Hair follicle dermal papilla cell (primary cell): ENCODE results near the gene ATG2B.

DNA sequence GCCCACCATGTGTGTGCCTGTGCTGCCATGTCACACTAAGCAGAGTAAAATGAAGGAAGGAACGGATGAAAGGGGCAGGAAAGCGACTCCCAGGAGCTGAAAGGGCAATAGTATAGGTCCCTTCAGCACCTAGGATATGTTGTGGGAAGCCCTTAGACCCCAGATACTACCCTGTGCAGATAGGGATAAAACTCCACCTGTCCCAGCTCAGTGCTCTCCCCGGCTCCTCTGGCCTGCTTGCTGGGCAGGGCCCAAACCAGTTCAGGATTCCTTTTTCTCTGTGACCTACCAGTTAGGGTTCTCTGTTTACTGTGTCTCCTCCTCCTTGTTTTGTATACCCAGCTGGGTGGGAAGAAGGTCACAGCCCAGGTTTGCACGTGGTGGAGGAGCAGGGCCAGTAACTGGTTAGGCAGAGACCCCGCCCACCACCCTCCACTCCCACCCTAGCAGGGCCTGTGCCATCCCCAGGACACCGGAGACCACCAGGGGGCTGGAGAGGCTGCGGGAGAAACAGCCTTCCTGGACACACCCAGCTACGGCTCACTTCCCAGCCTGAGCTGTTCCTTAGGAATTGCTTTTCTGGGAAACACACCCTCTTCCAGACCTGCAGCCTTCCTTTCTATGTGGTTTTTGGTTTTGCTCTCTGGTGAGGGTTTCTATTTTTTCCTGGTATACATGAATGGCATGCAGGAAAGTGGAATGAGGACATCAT, 21.0 kb downstream of the BDKRB2 start:
- CAGE, long polyA plus RNA: no peak

DNA sequence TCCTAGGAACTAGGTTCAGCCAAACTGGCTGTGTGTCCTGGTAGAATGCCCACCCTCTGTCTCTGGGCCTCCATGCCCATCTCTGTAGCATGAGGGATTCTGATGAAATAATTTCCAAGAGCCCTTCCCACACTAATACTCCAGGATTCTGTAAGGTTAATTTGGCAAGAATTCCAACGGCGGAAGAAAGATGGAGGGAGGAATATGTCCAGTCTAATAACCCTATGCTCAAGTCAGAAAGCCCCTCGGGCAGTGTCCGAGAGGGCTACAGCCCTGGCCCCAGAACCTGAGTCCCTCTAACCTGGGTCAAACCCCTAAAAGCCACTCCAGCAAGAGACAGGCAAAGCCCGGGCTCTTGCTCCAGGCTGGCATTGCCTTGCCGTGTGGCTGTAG, 22.1 kb downstream of the BDKRB2 start:
- CAGE, long polyA plus RNA: no peak

DNA sequence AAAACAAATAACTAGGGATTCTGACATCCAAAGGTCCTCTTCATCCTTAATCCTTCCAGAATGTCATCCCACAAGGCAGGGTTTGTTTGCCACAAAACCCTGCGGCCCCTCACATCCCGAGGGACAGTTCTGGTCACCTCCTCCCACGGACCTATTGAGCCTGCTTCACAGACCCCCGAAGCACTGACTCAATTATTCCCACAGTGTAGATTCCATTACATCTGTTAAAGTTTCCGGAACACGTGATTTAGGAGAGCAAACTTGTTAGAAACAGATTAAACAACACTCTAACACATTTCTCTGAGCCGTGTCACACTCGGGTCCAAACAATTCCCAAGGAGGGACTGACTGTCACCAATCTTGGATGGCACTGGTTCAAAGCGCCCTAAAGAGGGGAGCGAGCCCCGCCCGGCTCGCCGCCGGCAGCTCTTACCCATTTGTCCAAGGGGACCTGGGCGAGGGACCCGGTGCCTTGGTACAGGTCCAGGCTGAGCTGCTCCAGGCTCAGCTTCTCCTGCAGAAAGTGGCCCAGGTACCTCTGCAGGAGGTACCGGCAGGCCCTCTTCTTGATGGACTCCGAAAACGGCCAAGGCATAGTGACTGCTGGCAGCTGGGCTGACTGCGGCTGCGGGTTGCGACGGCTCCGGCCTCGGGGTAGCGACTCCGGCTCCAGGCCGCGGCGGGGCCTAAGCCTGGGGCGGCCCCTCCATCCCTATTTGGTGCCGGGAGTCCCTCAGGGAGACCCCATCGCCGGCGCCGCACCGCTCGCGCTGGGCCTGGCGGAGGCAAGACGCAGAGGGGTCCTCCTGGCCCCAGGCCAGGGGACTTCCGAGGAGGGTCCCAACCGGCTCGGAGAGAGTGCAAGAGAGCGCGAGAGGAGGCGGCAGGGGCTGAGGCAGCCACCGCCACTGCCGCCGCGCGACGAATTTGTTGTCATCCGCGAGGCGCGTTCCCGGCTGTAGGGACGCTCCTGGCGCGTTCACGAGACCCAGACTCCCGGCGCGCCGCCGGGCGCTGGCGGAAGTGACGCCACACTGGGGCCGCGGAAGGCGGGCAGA, at the start of gene ATG2B:
ATG2B (minus strand) TSS at position 960 of the 1,058 bp plus-strand sequence.
- CAGE, long polyA plus RNA: no peak

DNA sequence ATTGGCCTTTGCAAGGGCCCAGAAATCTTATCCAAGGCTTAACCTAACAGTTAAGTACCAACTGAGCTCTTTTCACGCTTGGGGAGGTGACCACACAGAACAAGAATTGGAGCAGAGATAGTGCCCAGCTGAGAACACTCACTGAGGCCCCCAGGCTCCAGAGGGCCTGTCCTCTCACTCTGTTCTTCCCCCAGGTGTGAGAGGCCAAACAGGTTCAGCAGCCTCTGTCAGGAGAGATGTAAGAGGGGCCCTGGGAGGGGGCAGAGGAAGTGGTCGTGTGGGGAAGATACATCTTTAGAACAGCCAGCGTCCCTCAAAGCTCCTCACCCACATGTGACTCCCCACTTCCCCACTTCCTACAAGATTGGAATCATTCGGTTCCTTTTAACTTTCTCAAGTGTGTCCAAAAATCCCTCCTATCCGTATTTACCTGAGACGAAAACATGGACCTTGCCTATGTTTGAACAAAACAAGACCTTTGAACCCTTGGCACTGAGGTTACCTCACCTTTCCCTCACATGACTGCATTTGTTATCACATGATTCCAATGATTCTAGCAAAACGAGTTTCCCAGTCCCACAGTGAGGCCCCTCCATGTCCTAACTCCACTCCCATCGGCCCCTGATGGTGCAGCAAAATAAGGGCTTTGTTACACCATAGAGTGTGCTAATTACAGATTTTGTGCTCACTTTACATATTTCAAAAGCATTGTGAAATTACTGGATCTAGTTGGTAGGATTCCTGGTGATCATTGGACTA, 40.1 kb upstream of the PAPOLA start:
- CAGE, long polyA plus RNA: no peak

- CAGE, long polyA plus RNA: no peak
Measured at GRCh38 chr14:96573435-96574076, 71.4 kb downstream of the PAPOLA start.

DNA sequence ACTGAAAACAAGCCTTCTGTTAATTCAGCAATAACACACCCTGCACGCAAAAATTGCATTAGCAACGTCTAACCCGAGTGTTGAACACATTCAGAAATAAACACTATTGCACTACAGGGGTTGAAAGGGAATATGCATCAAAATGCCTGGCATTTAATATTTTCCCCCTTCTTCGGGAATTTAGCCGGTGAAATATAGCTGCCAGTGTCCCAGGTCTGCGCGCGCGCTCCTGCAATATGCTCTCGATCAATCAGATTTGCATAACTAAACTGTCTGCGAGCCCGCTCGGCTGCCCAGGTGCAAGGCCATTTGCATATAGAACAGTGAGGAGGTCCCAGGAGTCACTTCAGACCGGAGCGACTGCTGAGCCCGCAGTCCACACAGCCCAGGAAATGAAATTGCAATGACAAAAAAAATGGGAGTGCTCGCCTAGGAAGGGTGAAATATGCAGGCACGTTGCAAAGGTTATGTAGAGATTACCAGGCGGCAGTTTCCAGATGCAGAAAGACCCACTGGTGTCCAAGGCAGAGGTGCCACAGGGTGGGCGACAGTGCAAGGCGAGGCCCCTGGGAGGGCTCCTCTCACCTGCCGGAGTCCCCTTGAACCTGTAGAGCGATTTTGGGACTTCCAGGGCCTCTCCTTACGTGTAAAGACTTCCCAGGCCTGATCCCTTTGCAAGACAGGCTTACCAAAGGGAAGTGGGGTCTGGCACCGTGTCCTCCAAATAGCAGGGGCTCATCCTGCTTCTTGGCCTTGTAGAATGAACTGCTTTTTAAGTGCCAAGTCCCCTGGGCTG, 228.6 kb downstream of the VRK1 start:
- CAGE, long polyA plus RNA: no peak

- CAGE, long polyA plus RNA: no peak
Measured at GRCh38 chr14:98189405-98190042, 1082.5 kb downstream of the BCL11B start.

DNA sequence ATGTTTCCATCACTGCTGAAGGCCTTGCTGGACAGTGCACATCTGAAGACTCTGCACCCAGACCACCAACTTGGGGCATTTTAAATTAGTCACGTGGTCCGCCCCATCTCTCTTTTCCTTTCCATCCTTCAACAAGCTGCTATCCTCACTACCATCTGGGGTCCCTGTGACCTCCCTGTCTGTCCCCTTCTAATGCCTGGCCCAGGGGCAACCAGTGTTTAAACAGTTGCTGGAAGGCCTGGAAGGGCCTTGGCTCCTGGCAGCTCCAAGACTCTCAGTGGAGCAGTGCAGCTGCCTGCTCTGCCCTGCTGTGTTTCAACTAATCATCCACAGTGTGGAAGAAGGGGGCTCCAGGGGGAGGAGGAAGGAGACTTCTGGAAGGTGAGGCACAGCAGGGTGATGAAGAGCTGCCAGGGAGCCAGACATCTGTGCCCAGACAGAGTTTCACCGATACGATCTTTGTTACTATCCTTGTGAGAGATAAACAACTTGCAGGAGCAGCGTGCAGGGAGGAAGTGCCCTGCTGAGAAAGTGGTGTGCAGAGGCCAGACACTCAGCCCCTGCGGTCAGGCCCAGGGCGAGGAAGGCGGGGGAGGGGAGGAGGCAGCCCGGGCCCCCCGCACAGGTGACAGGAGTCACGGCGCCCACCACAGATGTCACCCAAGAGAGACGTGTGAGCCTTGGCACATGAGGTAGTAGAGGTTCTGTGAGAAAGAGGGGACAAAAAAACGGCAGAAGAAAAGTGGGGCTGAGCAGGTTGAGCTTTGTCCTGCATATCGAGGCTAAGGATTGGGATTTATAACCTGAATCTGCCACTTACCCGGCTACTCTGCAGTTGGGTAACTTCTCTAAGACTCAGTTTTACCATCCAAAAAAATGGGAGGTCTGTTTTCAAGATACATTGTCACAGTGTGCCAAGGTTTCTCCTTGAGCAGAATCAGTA, 1061.8 kb downstream of the BCL11B start:
- CAGE, long polyA plus RNA: no peak

DNA sequence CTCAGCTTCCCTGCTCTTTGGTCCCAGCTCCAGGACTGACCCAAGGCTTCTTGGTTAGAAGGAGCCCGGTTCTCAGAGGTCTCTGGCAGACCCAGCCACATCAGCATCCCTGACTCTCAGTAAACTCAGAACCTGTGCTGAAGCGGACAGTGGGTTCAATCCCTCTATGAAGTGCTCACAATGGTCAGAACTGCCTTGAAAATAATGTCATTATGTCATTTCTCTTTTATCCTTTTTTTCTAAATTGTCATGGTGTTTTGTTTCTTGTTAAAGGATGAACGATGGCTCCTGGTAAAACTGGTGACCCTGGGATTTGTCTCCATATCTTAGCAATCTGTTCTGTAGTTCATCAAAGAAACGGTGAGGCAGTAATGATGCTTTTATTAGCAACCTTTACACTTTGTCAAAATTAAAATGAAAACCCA, 426.9 kb downstream of the BCL11B start:
- CAGE, long polyA plus RNA: no peak

DNA sequence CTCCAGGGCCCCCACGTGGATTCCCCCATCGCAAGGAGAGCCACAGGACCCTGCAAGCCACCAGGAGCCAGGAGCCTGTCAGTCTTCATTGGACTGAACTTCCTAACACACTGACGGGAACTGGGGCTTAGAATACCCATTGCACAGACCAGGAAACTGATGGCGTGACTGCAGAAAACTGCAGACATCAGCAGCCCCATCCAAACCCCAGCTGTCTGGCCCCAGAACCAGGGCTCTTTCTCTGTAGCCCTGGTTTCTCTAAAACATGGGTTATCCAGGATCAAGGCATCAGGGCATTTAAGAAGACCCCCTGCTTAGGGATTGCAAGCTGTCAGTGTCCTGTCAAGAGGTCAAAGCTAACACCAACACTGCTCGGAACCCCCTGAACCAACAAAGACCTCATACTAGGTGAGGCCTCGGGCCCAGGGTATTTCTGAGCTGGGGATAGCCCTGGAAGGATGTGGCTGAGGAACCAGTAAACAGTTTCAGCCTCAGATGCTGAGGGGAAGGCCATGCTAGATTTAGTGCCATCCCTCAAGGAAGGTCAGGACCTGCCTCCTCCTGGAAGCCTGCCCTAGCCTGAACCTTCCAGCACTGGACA, 39.3 kb downstream of the BCL11B start:
- CAGE, long polyA plus RNA: no peak

DNA sequence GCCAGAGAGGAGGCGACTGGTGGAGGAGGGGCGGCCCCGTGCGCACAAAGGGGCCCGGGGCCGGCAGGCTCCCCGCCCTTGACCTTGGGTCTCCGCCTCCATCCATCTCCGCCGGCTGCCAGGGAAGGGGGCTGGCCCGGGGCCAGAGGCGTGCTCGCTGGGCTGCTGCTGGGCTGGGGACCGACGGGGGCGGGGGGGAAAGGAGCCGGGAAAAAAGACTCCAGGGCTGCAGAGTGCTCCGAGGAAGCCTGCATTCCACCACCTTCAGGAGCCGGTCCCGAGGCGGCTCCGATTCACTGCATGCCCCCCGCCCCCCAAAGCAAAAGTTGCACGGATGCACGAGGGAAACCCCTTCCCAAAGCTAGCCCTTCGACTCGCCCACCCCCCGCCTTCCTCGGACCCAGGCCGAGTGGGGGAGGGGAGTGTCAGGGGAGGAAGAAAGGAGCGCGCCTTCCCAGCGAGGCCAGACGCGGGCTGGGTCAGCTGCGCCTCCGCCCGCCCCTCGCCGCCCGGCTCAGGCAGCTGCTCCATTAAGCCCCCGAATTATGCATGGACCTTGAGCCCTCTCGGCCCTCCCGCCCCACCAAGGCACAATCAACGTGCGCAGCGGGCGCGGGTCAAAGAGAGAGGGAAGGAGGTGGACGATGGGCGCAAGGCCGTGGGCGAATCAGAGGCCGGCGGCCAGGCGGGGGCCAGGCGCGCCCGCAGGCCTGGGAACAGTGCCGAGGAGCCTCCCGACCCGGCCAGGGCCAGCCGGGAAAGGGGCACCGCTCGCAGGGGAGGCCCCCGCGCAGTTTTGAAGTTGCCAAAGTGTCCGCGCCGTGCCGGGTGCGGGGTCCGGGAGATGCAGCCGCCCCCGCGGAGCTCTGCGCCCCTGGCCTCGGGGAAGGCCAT, 26.0 kb downstream of the BCL11B start:
- CAGE, long polyA plus RNA: no peak

- CAGE, long polyA plus RNA: no peak
Measured at GRCh38 chr14:99248742-99249211, 23.2 kb downstream of the BCL11B start.

DNA sequence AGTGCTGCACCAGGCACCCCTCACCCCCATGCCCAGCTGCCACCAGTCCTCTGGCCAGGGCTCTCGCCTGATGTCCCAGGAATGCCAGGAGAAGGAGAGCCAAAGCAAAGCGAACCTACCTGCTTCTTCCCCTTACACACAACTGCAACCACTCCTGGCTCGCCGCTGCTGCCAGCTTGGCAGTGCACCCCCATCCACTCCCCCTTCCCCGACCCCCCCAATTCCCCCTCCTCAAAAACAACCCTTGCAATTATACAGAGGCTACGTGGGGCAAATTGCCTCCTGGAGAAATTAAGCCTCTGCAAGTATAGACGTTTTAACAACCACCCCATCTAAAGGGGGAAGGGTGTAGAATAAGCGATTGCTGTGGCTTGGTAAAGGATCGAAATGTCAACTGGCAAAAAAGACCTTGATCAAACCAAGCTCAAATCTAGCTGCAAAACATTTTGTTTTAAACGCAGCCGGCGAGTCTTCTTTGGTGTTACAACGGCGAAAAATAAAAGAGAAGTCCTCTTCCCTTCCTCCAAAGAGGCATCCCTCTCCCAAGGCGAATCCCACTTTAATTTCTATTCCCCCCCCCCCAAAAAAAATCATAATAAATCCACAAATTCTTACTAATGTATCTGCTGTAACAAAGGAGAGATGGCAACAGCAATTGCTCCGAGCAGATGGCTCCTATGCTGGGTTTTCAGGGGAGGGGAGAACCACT, 2.9 kb downstream of the BCL11B start:
- CAGE, long polyA plus RNA: no peak

DNA sequence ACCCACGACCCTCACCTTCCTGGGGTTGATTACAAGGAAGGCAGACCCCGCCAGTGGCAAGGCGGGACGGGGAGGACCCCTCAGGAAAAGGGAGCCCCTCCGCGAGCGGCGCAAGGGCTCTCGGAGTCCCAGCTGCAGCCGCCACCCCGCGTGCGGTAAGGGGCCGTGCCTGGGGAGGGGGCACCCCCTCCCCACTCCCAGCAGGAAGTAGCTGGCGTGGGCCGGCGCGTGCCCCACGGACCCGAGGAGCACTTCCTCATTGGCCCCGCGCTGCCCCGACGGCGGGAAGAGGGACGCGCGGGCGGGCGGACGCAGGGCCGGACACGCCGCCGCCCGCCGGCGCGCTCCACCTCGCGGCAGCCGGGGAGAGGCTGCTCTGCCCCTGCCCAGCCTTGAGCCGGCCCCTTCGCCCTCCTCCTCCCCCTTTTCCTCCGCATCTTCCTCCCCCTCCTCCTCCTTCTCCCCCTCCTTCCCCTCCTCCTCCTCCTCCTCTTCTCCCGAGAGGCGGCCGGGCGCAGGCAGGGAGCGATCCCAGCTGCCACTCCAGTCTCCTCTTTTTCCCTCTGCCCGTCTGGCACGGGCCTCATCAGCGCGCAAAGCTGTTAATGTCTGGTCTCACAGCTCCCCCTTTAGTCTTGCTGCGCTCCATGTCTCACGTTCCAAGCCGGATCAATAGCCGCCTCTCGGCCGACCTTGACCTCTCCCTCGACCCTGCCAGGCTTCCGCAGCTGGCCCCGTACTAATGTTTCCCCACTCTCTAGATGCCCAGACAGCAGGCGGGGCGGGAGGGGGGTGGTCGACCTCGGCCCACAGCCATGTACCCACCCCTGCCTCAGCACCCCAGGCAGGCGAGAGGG, 2.5 kb upstream of the BCL11B start:
- CAGE, long polyA plus RNA: no peak

DNA sequence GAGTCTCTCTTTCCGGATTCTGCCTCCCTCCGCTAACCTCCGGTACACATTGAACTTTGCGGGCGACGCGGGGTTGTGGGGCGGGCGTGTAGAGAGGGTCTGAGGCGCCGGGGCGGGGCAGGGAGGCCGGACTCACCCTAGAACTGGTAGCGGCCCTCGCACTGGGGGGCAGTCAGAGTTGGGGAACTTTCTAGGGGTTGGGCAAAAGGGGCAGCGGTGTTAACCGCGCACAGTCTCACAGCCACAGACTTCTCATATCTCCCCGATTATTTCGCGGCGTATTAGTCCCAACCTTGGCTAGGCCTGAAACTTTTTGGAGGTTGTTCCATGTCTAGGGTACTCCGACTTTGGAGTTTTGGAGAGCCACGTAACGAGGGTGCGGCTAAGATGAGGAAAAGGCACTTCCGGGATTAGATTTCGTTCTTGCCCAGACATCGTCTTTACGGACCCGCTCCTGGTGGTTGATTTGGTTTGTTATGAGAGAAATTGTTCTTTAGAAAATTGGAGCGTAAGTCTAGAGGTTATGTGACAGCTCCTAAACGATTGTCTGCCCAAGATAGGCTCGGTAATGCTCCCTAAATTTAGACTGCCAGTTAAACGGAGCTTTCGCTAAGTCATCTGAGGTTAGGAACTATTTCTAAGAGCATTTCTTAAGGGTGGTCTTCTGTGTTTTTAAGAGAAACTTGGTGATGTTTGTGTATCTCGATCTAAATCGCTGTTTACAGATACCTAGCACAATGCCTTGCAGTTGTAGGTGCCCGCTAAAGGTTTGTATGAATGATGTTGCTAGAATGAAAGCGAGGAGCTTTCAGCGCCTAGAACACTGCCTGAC, 580 bp downstream of the CCNK start:
- CAGE, long polyA plus RNA: no peak

DNA sequence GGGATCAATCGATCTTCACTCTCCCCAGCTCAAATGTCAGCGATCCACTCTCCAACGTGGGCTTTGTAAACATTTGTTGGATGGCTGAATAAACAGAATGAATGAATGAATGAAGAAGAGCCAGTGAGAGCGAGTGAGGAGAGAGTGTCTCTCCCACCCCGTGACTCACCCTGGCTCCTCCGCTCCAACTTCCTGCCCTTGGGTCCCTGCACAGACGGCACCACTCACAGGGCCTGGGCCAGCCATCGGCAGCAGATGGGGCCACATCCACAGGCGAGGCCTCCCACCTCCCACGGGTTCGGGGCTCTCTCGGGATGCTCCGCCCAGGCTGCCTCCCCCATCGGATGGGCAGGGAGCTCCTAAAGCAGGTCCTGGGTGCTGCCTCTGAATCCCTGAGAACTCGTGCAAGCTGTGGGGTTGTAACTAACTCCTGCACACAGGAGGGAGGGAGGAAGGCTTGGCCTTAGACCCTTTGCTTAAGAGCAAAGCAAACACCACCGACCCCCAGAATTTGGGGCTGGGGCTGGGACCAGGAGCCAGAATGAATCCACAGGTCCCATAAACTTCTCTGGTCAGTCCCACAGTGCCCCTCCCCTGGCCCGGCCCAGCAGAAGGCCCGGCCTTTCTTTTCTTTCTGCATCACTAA, 41.3 kb downstream of the CCNK start:
- CAGE, long polyA plus RNA: no peak

- CAGE, long polyA plus RNA: no peak
Measured at GRCh38 chr14:99554901-99555442, 49.0 kb downstream of the CCDC85C start.

DNA sequence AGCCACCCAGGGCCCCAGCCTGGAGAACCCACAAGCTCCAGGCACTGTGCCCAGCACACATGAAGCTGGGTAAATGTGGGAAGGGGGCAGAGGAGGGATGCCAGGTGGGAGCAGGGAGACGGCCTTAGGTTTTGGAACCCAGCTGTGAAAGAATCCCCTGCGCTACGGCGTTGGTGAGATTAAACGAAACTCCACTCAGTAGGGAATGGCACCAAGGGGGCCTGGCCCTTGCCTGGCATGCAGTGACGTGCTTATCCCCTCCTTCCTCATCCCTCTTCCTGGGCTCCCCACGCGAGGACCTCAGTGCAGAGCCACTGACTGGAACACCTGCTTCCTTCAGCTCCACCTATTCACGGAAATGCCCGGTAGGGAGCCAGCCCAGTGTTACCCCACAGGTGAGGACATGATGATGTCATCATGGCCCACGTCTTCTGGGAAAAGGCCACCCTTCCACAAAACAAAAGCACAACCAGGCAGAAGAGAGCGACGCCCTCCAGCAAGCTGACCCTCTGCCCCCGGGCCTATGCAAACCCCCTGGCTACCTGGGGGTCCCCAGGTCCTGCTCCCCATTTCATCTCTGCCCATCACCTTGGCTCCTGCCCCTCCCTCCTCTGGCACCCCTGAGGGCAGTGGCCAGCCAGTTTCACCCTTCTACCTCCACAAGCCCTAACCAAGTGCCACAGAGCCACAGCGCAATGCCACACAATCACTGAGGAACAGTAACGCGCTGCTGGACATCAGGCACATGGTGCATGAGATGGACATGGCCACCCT, 42.1 kb downstream of the CCDC85C start:
- CAGE, long polyA plus RNA: no peak

DNA sequence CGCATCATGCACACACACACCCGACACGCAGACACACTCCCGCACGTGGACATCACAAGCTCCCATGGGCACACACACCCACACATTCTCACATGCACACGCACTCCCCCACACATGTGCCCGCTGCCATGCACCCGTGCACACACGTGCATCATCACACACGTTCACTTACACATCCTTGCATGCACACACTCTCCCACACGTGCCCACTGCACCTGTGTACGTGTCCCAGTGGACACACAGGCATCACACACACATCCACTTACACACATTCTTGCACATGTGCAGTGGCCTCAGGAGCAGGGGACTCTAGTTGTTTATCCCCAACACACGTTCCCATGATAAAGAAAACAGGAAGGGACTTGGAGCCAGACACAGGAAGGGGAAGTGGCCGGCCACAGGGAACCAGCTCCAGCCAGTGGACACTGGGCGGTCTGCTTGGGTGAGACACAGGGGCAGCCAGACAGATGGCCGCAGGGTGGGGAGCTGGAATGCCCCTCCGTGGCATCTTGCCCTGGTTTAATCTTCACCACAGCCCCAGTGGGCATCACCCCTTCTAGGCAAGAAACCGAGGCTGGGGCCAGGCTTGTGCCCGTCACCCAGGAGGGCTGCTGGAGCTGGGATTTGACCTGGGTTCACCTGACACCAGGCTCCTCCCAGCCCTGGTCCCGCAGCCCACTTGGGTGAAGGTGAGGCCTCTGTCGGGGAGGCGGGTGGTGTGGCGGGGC, 49.7 kb downstream of the CYP46A1 start:
- CAGE, long polyA plus RNA: no peak

DNA sequence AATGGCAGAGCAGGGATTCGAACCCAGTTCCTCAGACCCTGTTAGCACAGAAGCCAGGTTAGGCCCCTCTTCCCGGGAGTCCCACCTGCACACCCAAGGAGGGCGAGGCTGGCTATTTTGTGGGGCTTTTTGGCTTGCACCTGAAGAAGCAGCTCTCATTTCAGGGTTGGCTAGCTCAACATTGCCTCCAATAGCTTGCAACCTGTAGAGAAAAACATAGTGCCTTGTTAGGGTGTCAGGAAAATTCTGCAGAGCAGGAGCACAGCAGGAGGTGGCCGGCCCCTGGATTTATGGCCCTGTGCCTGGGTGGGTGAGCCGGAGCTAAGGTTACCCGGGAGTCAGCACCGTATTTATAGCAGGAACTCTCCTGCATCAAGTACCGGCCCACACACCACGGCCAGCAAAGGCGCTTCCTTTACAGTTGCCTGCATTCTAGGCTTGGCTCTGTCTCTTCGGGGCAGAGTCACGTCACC, 52.9 kb upstream of the EML1 start:
- CAGE, long polyA plus RNA: no peak